Psoas muscle (tissue), 2 donors: Measurements from ENCODE around the gene ILKAP.

DNA sequence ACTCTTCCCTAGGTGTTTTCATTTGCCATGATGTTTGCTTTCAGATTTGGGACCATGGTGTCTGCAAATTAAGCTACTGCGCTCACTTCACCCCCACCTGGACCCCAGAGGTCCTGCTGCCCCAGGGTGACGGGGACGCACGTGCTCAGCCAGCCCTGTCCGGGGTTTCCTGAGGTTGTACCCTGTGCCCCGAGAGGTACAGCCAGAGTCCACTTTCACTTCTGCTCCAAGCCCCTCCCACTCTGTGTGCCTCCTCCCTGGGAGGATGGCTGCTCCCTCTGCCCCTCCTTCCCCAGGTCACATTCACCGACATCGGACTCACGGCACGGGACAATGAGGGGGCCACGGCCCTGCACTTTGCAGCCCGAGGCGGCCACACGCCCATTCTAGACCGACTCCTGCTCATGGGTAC lies 7.4 kb downstream of the ESPNL start:
- PRO-cap, 2 experiments: no peak in any of the 2 experiments

DNA sequence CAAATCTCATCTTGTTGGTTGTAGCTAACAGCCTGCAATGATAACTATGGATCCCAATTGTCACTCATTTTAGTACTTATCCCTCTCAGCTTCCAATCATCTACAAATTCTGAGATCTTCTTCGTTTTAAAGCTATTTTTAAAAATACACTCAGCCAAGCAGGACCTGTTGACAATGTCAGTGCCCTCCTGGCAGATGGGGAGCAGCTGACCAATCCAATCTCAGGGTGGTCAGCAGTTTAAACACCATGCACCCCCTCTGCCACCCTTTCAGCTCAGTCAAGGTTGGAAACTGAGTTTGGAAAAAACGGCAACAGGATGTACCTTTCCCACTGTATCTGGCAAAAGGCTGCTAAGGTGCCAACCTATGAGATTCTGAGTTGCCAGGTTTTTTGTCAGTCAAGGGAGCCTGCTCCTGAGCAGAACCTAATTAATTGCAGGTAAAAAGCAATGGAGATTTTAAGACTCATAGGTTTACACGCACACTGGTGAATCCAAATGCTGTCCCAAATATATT lies 2.2 kb downstream of the ILKAP start:
- PRO-cap, 2 experiments: no peak in any of the 2 experiments

DNA sequence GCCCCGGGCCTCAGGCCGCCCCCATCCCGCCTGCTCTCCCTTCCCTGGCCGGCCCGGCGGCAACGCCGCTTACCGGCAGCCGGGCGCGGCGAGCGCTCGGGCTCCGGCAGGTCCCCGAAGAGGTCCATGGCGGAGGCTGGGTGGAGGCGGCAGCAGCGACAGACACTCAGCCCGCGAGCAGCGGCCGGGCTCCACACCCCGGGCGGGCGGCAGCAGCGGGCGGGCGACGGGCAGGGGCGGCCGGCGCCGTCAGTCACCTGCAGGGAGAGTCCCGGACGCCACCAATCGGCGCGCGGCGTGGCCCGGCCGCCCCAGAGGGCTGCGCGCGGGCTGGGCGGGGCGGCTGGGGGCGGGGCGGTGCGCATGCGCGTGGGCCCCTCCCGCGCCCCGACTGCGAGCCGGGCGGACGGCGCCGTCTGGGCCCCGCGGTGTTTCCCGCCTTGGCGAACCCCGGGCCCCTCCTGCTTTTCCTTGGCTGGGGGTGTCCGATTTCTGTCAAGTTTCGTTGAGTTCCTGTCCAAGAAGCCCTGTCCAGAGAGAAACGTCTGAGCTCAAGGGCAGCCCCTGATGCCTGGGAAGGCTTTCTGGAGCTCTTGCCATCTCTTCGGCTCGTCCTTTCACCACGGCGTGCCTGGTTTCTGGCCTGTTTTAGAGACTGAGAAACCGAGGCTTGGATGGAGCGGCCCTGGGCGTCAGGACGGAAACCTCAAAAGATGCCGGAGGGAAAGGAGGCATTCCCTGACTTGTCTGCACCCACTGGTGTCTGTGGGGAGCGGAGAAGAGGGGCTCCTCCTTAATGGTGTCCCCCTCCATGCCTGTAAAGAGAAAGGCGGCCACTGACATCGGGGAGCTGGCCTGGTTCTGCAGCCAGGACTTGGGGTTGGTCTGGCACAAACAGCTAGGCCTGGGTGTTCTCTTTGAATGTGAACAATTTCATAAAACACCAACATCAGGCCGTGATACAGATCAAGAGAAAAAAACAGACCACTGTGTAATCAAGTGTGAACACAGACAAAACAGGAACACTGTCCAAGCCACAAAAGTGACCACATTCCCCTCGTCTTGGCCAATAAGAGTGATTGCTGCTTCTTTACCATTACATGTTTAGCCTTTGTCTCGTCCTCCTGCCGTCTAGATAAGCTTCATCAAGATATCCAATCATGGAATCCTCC lies at the start of gene ILKAP:
Gene ILKAP, minus strand, starts transcription at position 270 of the 1,172 bp plus-strand sequence.
- PRO-cap, 2 experiments: peak in 2 of 2 experiments; most common plus-strand start position 364 of the sequence (in 2); most common minus-strand start position 270 of the sequence (in 2)

DNA sequence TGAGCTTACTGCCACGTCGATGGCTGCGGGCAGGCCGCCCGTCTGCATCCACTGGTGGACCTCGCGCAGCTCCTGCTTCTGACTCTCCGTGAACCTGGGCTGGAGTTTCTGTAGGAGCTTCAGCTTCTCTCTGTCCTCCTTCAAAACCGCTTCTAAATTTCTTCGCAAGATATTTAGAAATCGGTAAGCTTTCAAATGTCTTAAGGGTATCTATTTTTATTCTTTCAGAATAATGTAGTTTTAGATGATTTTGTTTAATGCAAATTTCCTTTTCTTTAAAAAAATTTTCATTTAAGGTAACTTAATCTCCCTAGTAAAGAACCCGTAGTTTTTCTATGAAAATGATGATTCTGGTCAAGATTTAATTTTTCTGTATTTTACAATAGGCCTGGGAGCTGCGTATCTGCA lies 9.2 kb upstream of the HES6 start:
- PRO-cap, 2 experiments: no peak in any of the 2 experiments

DNA sequence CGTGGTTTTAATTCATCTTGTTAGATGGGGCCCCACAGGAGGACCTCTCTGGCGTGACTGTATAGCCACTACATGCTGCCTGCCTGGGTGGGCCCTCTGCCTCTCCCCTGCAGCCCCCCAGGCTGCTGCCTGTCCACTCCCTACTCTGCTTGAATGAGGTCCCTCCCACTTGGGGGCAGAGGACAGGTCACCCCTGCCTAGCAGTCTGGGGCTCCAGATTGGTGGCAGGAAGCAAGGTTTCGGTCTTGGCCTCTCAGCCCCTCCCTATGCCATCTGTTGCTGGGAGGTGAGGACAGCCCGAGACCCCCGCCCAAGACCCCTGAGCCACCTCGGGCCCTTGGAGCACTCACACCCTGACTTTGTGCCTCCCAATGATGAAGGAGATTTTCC lies 22.0 kb upstream of the HES6 start:
- PRO-cap, 2 experiments: no peak in any of the 2 experiments

GRCh38 chr2:238281976-238282380 lies 6.4 kb downstream of the PER2 start:
- PRO-cap, 2 experiments: no peak in any of the 2 experiments

DNA sequence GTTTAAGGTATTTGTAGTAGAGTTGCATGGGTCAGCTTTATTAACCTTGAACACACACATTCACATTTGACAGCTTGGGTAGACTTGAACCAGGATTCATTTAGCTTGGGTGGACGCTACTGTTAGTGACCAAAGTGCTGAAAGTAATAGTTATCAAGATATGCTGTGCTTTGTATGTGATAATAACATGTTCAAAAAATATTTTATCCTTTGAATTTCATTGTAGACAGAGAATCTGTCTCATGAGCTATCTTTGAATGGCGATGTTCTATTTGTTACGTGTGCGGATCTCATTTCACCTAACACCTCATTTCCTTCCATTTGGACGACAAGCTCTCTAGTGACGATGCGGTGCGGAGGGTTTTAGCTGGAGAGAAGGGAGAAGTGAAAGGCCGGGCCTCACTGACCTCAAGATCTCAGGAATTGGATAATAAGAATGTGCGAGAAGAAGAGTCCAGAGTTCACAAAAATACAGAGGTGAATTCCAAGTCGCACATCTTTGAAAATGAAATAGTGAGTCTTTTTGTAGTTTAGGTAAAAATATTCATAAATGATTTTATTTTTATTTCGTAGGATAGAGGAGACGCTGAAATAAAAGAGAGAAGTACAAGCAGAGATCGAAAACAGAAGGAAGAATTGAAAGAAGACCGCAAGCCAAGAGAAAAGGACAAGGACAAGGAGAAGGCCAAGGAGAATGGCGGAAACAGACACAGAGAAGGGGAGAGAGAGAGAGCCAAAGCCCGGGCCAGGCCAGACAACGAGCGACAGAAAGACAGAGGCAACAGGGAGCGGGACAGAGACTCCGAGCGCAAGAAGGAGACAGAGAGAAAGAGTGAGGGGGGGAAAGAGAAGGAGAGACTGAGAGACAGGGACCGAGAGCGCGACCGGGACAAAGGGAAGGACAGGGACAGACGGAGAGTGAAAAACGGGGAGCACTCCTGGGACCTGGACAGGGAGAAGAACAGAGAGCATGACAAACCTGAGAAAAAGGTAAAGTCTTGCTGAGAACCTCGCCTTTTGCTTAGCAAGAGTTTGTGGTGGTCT lies 8.4 kb downstream of the TRAF3IP1 start:
- PRO-cap, 2 experiments: no peak in any of the 2 experiments

DNA sequence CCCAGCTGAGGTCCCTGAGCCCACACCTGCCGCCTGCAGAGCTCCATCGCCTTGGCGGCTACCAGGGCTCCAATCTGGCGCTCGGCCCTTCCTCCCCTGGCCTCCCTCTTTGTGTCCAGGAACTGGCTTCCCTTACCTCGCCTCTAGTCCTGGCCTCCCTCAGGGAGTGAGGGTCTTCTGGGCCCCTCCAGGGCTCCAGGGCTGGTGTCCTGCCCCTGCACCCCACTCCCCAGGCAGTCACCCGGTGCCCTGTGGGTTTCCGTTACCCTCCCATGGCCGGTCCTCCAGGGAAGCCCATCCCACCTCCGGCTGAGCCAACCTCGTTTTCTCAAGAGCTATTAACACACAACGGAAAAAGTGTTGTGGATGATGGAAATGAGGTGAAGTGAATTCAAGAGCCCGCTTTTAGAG lies 131.7 kb downstream of the ASB1 start:
- PRO-cap, 2 experiments: no peak in any of the 2 experiments

- PRO-cap, 2 experiments: no peak in any of the 2 experiments
Observed at GRCh38 chr2:238569437-238570114, 142.8 kb downstream of the ASB1 start.

DNA sequence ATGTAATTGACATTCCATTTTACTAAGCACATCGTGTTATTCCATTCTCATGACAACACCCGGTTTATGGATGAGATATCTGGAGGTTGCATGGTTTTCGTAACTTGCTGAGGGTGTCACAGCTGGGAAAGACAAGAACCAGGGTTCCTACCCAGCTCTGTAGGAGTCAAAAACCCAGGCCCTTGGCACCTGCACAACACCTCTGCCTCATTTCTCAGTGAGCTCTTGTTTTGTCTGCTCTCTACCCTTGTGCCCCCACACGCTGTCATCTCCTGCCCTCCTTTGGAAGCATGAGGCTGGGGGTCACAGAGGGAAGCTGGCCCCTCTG lies 120.2 kb upstream of the TWIST2 start:
- PRO-cap, 2 experiments: no peak in any of the 2 experiments

DNA sequence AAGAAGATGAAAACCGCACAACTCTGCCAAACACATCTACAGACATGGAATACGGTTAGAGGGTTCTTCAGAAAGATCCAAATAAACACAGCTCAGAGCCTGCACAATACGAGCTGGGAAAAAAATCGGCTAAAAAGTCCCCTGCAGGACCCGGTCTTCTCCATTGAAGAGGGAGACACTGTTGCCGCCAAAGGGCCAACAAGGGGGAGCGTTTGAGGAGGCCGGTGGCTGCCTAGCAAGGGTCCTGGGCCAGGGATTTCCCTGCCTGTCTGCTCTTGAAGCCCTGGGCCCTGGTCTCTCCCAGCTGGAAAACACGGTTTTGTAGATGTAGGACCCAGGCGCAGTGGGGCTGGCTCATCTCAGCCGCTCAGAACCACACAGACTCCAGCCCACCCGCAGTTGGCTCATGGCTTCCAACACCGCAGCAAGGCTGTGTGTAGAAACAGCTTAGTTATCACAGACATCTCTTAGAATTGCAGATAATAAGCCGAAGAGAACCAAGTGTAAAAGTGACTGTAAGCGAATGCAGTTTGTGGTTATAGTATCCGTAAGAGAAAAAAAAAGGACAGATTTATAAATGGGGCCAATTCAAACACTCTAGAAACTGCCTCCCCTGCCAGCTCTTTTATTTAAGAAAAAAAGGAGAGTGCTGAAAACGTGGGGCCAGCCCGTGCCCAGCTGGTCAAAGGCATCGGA lies 57.0 kb upstream of the TWIST2 start:
- PRO-cap, 2 experiments: no peak in any of the 2 experiments

DNA sequence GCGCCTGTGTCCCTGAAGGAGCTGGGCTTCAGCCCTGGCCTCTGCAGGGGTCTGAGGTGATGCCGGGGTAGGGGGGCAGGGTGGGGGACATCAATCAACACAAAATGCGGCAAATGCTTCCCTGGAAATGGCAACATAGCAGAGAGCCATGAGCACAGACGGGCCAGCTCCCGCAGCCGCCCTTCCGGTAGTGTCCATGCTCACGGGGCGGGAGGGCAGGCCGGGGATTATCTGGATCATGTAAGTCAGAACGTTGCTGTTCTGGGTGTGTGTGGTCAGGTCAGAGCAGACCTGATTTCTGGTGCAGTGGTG lies 56.5 kb upstream of the TWIST2 start:
- PRO-cap, 2 experiments: no peak in any of the 2 experiments

GRCh38 chr2:238886365-238887061 lies 38.6 kb downstream of the TWIST2 start:
- PRO-cap, 2 experiments: no peak in any of the 2 experiments

GRCh38 chr2:238907413-238908262 lies 59.8 kb downstream of the TWIST2 start:
- PRO-cap, 2 experiments: no peak in any of the 2 experiments

- PRO-cap, 2 experiments: no peak in any of the 2 experiments
Observed at GRCh38 chr2:238938198-238938932, 90.5 kb downstream of the TWIST2 start.

- PRO-cap, 2 experiments: no peak in any of the 2 experiments
Observed at GRCh38 chr2:239059655-239060230, 211.9 kb downstream of the TWIST2 start.

- PRO-cap, 2 experiments: no peak in any of the 2 experiments
Observed at GRCh38 chr2:239181874-239182394, 218.9 kb downstream of the HDAC4 start.

- PRO-cap, 2 experiments: no peak in any of the 2 experiments
Observed at GRCh38 chr2:239189764-239190330, 211.0 kb downstream of the HDAC4 start.

DNA sequence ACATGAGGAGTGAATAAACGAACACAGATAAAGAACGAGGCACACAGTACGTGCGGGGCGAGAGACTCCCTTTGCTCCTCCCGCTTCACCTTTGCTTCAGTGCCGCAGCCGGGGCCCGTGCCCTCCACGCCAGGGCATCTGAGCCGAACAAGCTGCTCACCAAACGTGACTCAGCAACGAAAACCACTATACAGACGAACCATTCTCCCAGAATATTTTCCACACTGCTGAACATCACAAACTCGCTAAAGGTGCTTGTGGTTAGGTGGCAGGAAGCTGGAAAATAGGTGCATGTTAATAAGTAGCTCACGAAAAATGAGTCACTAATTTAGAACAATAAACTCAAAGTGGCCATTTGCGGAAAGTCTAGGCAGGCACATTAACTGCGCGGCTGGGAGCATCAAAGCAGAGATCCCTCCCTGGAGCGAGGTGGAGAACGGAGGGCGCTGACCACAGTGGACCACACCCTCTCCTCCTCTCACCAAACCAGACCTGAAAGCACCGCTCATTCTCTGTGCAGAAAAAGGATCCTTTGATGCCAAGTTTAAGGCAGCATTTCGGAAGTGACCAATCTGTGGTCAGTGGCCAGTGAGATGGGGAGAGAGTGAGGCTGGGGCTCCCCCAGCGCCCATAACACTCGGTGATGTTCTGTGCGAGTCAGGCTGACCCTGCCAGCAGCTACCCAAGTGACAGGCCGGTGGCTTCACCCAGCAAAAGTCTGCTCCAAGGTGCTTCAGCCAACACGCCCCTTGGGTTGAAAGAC lies 153.2 kb downstream of the HDAC4 start:
- PRO-cap, 2 experiments: no peak in any of the 2 experiments

DNA sequence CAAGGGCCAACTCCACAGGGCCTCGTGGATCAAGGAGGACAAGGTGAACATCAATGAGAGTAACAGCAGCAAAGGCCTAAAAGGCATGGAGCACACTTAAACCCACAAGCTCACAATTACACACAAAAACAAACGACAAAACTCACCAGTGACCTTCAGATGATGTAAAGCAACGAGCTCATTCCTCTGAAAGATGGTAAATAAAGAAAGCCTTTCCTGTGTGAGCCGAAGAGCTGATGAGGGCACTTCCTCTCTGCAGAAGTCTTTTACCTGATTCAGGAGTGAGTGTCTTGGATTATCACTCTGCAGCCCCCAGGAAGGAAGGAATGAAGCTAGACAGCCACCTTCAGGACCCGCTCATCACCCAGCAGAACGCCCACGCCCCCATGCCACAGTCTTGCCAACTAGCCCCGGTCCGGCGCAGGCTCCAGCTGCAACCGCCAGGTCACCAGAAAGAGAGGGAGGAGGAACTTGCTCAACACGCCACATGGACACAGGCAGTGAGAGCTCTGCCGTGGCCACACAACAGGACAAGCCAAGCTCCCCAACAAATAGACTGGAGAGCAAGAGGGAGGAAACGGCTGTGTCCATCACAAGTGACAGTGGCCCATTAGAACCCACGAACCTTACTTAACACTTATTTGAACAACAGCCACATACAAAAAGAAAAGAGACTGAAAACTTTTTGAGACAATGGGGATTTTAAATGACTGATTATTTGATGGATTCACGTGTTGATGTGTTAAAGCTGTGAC lies 127.4 kb downstream of the HDAC4 start:
- PRO-cap, 2 experiments: no peak in any of the 2 experiments